Right ventricle myocardium (tissue), 1 donor: ENCODE data around the gene TTC28.

- PRO-cap, 2 experiments: no peak in any of the 2 experiments
These were observed 491.4 kb downstream of the CRYBA4 start for GRCh38 chr22:27113124-27113689.

DNA sequence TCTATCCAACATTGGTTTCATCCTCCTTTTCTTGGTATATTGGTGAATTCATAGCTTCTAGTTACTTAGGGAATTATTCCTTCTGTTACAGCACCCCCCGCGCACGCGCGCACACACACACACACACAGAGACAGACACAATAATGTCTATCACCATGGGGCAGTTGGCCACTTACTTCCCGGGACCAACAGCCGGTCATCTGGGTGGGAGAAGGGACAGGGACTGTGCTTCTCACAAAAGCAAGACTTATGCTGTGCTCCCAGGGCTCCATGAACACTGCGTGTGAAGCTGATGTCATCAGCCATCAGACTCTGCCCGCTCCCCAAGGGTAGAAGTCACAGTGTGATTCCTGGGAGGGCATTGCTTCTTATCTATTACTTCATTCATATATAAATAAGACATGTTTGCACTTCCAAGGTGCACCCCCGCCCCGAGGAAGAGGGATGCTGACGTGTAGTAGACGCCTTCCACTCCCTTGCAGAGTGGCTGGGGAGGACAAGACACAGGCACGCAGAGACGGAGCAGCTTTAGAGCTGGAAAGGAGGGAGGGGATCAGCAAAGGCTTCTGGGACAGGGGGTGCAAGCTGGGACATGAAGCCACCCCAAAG lies 558.7 kb downstream of the MN1 start:
- PRO-cap, 2 experiments: no peak in any of the 2 experiments

- PRO-cap, 2 experiments: no peak in any of the 2 experiments
These were observed 428.4 kb downstream of the MN1 start for GRCh38 chr22:27372911-27373846.

GRCh38 chr22:27642109-27642515 lies 159.4 kb downstream of the MN1 start:
- PRO-cap, 2 experiments: no peak in any of the 2 experiments

DNA sequence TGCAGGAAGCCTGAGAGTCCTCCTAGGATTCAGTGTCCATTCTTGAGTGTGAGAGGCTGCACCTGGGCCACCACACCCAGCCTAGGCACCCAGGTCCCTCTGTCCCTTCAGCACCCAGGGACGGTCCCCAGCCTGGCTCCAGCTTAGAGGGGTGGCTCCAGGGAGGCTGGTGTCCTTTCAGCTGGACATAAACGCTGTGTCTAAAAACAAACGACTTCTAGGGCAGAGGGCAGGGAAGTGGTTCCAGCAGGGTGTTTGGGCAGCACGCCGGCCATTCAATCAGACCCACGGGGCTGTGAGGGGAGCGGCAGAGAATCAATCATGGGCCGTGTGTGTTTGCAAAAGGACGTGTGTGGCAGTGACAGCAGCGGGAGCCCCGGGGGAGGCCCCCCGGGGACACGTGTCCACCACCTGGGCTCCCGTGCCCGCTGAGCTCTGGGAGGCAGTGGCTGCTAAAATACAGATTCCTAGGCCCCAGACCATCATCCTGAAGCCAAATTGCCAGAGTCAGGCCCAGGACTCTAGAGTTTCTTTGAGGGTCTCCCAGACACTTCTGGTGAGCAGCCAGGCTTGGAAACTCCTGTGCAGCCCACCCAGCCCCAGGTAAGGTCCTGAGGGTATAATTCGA lies 127.7 kb downstream of the MN1 start:
- PRO-cap, 2 experiments: no peak in any of the 2 experiments

DNA sequence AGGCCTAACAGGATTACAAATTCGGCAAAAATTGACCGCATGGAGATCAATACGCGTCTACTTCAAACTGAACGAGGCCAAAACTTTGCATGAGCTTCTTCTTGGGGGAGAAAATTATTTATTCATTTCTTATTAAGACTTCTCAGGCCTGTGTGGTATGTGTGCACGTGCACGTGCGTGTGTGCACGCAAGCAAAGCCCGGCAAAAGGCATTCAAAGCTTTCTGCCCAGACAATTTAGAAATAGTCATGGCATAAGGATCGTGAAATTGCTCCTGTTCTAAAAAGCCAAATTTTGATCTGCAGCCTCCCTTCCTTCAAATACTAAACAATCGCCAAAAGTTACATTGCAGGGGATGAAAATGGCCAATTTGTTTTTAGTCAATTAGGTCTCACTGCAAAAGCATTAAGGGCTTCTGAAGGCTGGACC lies 14.6 kb downstream of the MN1 start:
- PRO-cap, 2 experiments: no peak in any of the 2 experiments

DNA sequence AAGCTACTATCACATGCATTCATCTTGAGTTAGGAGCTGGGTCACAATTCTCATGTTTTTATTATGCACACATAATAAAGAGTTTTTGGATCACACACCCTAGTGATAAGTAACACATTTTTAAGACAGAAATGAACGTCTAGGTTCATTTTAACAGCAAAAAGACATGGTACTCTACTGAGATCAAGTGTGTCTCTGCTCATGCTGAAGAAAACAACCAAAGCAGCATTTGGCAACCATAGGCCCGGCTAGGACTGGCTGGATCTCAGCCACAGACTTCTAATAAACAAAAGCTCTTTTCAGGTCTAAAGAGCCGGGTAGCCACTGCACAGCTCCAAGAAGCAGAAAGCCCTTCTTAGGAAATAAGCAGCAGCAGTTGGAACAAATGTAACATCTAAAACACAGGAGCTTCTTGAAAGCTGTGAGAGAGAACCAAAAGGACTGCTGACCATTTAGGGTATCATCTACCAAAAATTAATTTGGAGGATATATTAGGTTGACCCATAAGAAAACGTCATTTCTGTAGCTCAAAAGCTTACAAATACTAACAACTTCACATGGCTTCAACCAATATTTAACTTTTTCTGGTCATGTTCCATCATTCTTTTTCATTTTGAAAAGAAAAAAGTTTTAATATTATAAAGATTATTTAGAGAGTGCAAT lies 37.6 kb downstream of the PITPNB start:
- PRO-cap, 2 experiments: no peak in any of the 2 experiments

DNA sequence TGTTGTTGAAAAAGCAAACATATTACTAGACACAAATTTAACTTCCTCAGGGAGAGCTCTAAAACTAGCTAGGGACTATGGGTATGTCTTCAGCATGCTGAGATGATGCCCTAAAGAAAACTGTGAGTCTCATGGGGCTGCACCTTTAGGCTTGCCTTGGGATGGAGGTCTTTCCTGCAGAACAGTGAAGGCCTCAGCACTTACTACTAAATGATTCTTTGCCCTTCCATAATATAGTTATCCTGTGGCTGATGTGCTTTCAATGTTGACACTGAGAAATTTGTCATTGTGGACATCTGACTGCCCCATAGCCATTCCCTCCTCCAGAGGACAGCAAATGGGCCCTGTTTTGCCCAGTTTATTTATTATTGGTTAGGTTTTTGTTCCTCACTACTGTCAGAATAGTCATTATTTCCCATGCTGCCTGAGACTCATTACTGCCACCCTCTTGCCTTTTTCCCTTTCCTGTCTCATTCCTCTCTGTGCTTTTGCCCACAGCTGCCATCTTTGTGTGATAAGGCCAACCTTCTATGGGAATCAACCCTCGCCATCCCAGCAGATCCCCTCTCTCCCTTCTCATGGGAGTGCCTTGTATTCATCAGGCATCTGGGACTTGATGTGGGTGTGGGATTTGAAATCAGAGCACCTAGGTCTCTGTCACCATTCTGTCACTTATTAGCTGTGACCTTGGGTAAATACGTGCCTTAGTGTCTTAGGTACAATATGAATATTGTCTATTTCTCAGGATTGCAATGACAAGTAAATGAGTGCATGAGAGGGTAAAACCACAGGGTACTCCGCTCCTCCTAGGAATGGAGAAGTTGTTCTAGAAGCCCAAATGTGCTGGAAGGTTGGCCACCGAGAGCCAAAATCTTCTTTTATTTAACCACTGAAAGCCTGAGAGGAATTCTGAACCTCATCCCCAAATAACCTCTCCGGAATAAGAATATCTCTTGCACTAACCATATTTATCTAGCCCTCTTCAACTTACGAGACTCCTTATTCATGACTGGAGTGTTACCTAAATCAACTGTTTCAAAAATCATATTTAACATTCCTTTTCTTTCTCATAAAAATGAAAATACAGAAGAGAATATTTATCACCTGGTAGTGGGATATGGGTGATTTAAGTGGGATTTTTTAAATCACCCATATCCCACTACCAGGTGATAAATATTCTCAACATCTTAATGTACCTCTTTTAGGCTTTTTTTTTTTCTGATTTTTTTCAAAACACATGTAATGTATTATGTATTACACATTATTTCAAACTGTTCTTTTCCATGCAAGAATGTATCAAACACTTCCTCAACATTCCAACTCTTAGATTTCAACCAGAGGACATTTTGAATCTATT lies 11.4 kb downstream of the PITPNB start:
- PRO-cap, 2 experiments: no peak in any of the 2 experiments

- PRO-cap, 2 experiments: no peak in any of the 2 experiments
These were observed 11.3 kb upstream of the PITPNB start for GRCh38 chr22:27930347-27930671.

DNA sequence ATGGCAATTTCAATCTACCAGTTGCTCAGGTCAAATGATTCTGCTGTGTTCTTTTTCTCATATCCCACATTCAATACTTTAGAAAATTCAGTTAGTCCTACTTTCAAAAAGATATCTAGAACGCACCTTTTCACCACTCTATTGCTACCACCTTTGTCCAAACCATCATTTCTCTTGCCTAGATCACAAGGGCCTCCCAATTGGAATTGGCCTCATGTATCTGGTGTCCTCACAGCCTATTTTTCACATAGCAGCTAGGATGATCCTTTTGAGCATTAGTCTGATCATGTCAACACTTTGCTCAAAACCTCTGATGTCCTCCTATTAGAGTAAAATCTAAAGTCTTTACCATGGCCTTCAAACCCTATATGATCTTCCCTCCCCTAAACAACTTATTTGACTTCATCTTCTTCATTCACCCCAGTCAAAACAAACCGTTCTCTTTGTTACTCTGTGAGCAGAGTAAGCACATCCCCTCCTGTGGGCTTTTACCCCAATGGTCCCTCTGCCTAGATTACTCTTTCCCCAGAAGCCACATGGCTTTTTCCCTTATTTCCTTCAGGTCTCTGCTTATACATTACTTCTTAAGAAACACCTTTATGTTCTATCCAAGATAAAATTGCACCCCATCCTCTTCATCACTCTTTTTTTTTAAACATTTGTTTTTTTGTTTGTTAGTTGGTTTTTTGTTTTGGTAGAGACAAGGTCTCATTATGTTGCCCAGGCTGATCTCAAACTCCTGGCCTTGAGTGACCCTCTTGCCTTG lies 295.9 kb downstream of the TTC28 start:
- PRO-cap, 2 experiments: no peak in any of the 2 experiments

- PRO-cap, 2 experiments: no peak in any of the 2 experiments
These were observed 122.3 kb downstream of the TTC28 start for GRCh38 chr22:28557153-28558012.

DNA sequence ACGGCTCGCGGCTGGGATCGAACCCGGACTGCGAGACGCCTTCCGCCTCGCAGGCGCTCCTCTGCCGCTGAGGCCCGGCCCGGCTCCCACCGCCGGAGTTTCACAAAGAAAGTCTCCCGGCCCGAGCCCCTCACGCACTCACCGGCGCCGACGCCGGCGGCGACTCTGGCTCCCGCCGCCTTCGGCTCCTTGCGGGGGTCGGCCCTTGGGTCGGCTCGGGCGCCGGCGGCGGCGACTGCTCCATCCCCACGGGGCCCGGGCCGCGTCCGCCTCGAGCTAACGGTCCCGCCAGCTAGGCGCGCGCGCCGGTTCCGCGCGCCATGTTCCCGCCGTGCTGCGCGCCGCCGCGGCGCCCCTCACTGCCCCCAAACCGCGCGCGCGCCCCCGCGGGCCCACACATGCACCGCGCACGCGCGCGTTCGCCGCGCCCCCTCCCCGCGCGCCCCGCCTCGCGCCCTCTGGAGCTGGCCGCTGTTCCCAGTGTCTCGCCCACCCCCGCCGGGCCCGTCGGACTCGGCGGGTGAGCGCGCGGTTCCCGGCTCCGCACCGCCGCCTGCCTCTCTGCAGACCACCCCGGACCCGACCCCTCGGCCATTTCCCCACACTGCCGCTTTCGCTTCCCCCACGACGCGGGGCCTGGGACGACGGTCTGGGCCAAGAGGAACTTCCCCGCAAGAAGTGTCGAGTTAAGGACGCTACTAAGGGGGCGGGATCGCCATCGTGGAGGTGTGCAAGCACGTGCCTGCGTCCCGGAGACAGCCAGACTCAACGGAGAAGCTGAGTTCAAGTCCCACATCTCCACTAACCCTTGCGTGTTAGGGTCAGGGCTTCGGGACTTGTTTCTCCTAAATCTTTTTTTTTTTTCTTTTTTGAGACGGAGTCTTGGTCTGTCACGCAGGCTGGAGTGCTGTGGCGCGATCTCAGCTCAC lies at the start of gene TTC28:
Gene TTC28 (minus strand): TSS at position 361 of the 929 bp plus-strand sequence.
- PRO-cap, 2 experiments: peak in 2 of 2 experiments; most common plus-strand start position 501 of the sequence (in 2); most common minus-strand start position 361 of the sequence (in 2)

DNA sequence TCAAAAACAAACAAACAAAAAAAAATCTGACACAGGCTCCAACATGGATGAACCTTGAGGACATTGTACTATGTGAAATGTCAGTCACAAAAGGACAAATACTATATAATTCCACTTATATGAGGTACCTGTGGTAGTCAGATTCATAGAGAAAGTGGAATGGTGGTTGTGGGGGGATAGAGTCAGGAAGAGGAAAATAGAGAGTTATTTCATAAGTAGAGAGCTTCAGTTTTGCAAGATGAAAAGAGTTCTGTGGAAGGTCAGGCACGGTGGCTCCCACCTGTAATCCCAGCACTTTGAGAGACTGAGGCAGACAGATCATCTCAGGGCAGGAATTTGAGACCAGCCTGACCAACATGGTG lies 12.3 kb downstream of the HSCB start:
- PRO-cap, 2 experiments: no peak in any of the 2 experiments

- PRO-cap, 2 experiments: no peak in any of the 2 experiments
These were observed 43.2 kb downstream of the CCDC117 start for GRCh38 chr22:28815583-28816241.

GRCh38 chr22:28885097-28885665 lies 1.8 kb downstream of the ZNRF3 start:
- PRO-cap, 2 experiments: no peak in any of the 2 experiments

GRCh38 chr22:28931831-28932593 lies 48.6 kb downstream of the ZNRF3 start:
- PRO-cap, 2 experiments: no peak in any of the 2 experiments

DNA sequence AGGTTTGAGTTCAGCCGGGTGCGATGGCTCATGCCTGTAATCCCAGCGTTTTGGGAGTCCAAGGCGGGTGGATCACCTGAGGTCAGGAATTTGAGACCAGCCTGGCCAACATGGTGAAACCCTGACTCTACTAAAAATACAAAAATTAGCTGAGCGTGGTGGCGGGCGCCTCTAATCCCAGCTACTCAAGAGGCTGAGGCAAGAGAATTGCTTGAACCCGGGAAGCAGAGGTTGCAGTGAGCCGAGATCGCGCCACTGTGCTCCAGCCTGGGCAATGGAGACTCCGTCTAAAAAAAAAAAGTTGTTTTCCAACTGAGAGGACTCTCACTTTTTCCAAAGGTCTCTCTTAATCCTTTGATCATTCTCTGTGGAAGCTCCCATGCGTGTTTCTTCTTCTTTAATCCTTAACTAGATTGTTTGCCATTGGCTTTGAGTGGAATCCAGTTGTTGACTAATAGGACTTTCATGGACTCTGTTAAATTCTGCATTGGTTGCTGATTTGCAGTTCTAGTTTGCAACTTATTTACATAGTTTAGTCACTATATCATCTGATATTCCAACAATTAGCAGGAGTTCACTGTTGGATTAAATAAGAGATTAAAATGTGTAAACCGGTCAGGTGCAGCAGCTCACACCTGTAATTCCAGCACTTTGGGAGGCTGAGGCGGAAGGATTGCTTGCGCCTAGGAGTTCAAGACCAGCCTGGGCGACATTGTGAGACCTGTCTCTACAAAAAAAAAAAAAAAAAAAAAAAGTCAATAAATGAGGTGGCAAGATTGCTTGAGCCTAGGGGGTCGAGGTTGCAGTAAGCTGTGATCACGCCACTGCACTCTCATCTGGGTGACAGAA lies 79.7 kb downstream of the C22orf31 start:
- PRO-cap, 2 experiments: no peak in any of the 2 experiments

GRCh38 chr22:29032198-29033150 lies 29.2 kb downstream of the C22orf31 start:
- PRO-cap, 2 experiments: no peak in any of the 2 experiments

DNA sequence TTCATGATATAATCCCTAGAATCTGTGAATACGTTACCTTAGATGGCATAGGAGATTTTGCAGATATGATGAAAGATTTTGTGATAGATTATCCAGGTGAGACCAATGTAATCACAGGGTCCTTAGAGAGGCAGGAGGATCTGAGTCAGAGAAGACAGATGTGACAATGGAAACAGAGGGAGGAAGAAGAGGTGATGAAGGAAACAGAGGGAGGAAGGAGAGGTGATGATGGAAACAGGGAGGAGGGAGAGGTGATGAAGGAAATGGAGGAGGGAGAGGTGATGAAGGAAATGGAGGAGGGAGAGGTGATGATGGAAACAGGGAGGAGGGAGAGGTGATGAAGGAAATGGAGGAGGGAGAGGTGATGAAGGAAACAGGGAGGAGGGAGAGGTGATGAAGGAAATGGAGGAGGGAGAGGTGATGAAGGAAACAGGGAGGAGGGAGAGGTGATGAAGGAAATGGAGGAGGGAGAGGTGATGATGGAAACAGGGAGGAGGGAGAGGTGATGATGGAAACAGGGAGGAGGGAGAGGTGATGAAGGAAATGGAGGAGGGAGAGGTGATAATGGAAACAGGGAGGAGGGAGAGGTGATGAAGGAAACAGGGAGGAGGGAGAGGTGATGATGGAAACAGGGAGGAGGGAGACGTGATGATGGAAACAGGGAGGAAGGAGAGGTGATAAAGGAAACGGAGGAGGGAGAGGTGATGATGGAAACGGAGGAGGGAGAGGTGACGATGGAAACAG lies 47.2 kb downstream of the KREMEN1 start:
- PRO-cap, 2 experiments: no peak in any of the 2 experiments

DNA sequence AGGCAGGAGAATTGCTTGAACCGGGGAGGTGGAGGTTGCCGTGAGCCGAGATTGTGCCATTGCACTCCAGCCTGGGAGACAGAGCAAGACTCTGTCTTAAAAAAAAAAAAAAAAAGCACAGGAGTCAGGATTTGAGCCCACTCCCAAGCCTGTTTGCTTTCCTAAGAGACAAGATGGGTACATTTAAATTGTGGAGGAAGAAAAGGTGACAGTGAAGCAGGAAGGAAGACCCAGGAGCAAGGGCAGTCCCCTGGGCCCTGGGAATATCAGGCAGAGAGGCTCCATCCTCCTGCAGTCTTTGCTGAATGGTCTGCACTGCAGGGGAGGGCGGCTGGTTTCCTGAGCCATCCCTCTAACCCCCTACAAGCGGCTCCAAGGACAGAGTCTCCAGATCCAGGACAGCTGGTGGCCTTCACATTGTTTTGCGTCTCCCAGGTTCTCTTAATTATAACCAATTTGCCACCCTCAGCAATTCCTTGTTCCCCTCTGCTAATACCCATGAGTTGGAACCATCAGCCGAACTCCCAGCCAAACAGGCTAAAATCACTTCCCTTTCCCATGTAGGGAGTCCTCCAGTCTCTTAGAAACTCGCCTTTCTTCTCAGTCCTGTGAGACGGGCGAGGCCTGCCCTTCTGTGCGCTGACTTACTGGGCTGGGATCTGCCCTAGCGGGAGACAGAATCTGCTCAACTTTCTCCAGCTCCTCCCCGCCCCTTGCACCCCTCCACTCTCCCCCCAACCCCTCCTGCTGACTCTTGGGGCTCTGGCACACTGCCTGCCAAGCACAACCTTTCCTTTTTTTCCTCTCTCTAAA lies 53.6 kb upstream of the EMID1 start:
- PRO-cap, 2 experiments: peak in 2 of 2 experiments; most common plus-strand start position 611 of the sequence (in 2)